ENCODE measurements around the genes WSB2 and RAB35.

GRCh38 chr12:116687770-116688325 lies 50.0 kb downstream of the SPRING1 start:
- PRO-cap: no peak
- RAMPAGE, long total RNA: no peak

DNA sequence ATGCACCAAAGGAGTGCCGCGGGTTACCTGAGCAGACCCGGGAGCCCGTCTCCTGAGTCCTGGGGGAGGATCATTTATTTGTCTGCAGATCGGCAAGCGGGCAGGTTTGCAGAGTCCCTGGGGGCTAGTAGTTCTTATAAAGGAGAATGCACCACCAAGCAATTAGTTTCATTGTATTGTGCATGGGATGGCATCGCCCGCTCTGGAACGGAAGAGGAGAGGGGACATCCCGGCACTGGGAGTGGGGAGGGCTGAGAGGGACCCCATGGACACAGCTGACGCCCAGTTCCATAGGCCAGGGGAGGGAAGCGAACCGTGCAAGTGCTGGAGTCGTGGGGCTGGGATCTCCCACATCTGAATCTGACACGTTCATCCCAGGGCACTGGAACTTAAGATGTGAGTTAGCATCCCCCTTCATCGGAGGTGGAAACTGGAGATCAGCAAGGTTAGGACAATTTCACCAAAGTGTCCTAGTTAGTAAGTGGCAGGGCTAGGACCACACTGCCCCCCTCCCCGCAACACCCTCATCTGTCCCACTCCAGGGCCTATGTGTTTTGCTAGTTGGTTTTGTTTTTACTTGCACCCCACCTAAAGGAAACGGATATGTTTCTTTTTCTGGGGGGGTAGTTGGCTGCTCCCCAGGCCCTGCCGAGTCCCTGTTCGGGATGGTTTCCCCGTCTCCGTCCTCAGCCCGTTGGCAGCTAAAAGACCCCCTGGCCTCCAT lies 43.9 kb downstream of the SPRING1 start:
- PRO-cap: no peak
- RAMPAGE, long total RNA: no peak

- PRO-cap: no peak
- RAMPAGE, long total RNA: no peak
Observed at GRCh38 chr12:116736061-116736772, 1.7 kb downstream of the SPRING1 start.

GRCh38 chr12:117032164-117033373 lies 66.6 kb downstream of the TESC start:
- PRO-cap: no peak
- RAMPAGE, long total RNA: no peak

DNA sequence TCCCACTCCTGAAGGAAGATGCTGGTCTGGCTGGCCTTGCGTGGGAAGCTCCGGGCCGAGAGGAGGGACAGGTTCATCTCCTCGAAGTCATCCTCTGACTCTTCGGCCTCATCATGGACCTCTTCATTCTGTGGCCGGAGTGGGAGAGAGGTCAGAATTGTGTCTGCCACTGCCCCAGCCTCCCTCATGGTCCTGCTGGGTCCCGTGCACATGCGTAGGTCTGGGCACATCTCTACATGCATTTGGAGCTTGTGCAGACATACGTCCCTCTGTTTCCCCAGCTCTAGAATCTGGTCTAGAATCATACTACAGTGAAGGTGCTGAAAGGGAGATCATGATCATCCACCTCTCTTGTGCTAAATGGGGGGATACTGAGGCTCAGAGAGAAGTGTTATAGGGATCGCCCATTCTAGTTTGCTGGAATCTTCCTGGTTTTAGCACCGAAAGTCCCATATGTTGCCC lies 163.7 kb upstream of the NOS1 start:
- PRO-cap: unidirectional peak, plus-strand start at position 162 of the sequence
- RAMPAGE, long total RNA: no peak

- PRO-cap: bidirectional peak, plus-strand start at chr12:118060854, minus-strand start at chr12:118060848; bidirectional peak, plus-strand start at chr12:118060982, minus-strand start at chr12:118060900; bidirectional peak, plus-strand start at chr12:118061285, minus-strand start at chr12:118061182
- RAMPAGE, long total RNA: start-site peak on the minus strand at chr12:118061068-118061089, 27 reads
Observed at GRCh38 chr12:118060681-118061734, at the start of gene WSB2. WSB2 (minus strand) TSS chr12:118061179.

DNA sequence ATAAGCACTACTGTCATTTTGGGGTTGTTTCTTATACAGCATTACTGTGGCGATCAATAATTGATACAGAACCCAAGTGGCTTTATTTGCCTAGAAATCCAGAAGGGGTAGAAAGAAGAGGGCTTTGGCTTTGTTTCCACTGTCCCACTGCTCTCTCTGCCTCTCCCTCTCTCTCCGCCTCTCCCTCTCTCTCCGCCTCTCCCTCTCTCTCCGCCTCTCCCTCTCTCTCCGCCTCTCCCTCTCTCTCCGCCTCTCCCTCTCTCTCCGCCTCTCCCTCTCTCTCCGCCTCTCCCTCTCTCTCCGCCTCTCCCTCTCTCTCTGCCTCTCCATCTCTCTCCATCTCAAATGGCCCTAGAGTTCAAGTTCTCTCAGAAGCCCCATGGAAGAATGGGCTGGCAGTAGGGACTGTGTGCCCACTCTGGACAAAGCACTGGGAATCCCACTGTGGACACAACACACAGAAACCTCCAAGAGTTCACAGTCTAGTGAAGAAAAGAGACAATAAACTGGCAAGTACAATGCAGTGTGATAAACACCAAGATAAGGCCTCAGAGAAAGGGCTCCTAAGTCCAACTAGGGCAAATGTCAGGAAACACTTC lies 5.6 kb downstream of the VSIG10 start:
- PRO-cap: no peak
- RAMPAGE, long total RNA: no peak

GRCh38 chr12:118774036-118774823 lies 207.1 kb upstream of the SRRM4 start:
- PRO-cap: no peak
- RAMPAGE, long total RNA: no peak

DNA sequence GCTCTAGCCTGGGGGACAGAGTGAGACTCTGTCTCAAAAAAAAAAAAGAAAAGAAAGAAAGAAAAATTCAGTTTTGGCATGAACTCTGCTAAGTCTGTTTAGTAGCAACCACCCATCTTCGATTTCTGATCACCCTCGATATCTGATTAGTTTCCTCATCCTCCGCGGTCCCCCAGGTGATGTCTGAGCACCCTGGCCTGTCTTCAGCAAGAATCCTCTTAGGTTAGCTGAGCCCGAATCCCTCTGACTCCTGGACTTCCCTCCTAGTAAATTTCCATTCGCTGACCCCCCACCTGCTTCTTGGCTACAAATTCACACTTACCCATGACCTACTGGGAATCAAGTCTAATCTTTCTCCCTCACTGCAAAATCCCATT lies 802 bp upstream of the HSPB8 start:
- PRO-cap: no peak
- RAMPAGE, long total RNA: no peak

- PRO-cap: no peak
- RAMPAGE, long total RNA: no peak
Observed at GRCh38 chr12:119203974-119204534, 25.3 kb downstream of the HSPB8 start.

DNA sequence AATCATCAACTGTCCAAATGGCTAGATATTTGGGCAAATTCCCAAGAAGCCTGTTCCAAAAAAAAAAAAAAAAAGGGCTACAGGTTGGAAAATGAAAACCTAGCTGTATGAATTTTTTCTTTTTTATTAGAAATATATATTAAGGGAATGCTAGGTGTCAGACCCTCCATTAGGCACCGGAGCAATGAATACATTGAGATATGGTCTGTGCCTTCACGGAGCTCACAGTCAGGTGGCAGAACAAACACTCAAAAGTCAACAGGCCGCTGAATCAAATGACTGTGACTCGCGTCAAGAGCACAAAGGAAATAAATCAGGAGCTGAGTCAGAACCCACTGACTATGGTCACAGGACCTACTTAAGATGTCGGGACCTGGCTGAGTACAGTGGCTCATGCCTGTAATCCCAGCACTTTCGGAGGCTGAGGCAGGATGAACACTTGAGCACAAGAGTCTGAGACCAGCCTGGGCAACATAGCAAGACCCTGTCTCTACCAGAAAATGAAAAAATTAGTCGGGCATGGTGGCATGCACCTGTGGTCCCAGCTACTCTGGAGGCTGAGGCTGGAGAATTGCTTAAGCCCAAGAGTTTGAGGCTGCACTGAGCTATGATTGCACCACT lies 19.7 kb downstream of the TMEM233 start:
- PRO-cap: no peak
- RAMPAGE, long total RNA: no peak

DNA sequence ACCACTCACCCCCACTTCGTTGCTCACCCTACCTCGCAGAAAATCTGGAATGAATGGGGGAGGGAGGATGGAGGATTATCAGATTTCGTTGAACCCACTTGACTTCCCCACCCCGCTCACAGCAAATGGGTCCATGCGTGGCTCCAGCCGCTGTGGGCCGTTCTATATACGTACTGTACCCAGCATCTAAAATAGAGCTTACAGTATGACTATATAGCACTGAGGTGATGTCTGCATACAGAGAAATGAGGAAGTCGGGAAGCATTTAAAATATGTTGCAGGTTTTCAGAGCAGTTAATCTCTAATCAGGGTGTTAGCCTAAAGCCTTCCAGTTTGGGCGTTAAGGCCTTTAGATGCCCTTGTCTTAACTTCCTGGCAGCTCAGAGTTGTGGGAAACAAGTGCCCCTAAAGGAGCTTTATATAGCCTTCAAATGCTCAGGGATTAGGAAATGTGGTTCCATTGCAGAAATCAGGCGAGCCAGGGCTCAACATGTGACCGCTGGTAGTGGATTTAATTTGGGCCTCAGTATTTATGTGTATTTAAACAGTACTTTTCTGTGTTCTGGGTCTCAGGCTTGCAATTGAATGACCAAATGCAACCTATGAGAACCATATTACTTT lies 1.4 kb downstream of the BICDL1 start:
- PRO-cap: no peak
- RAMPAGE, long total RNA: no peak

DNA sequence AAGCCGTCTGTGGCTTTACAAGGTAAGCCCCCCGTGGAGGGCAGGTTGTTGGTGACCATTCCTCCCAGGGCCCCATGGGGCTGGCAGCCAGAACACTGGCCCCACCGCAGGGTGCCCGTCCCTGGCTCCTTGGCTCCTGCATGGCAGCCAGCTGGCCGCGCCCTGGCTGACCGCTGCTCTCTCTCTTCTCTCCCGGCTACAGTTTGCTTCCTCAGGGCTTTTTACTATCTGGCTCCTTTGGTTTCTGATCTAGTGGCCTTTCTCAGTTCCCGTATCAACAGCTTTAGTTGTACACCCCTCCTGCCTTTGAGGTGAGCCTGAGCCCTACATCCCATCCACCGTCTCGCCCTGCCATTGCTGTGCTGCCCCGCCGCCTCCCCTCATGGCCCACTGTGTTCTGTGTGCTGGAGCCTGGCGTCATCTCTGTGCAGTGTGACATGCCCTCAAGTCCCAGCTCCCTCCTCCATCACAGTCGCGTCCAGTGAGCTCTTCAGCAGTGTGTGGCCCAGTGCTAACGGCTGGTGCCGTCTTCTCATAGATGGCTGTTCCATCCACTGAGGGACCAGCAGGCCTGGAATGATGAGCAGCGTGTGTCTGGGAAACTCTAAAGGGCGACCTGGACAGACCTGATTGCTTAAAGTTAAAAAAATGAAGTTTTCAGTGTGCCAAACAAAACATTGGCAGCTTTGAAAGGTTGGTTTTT lies 25.7 kb downstream of the RAB35 start:
- PRO-cap: no peak
- RAMPAGE, long total RNA: start-site peak on the plus strand centred at position 614 of the sequence, 435 bp wide, 29 reads

DNA sequence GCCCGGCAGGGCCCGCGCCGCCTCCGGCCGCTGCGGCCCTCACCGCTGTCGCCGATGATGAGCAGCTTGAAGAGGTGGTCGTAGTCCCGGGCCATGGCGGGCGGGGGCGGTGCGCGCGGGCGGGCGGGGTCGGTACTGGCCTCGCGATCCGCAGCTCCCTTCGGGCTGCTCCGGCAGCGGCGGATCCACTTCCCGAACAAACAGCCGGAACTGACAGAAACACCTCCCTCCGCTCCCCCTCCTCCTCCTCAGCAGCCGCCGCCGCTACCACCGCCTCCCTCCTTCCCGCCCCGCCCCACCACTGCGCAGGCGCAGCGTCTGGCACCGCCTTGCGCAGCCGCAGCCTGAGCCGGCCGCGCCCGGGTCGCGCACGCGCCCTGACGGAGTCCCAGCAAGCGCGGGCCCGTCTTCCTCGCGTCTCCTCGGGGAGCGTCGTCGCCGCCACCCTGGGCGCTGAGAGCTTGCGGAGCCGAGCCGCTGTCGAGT lies at the start of gene RAB35:
Gene RAB35, minus strand, starts transcription at position 198 of the 486 bp plus-strand sequence.
- PRO-cap: bidirectional peak, plus-strand start at position 371 of the sequence, minus-strand start at position 198 of the sequence
- RAMPAGE, long total RNA: start-site peak on the minus strand centred at position 138 of the sequence, 100 bp wide, 55 reads

DNA sequence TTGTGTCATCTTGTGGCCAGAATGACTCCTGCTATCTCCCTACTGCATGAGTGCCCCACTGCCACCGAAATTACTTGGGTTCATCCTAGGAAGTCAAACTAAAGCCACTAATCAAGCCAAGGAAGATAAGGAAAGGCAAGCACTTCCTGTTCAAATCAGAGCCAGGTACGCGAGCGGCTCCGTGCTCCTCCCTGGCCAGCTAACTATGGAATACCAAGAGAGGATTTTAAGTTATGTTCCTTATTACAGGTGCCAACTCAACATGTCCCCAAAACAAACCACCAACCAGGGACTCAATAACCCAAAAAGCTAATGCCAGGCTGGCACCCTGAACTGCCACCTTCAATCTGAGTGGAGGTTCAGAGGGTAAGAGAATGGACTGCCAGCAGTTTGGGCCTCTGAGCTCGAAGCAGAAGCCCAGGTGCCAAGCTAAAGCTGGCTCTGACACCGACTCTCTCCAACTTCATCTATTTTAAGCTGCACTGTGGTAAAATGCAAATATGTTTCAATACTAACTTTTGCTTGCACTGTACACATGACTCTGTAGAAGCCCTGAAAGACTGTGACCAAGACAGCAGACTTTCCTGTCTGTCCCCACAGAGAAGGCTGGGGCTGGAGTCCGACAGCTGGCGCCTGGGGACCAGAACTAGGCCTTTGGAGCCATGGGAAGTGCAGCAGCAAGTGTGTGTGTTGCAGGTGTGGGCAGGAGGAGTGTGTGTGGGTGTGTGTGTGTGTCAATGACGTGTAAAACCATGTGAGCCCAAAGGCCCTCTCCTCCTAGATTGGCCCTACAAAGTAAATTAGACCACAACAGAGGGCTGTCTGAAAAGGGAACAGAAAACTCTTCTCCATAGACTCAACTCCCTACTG lies 16.2 kb upstream of the RAB35 start:
- PRO-cap: no peak
- RAMPAGE, long total RNA: no peak

GRCh38 chr12:120141396-120141785 lies 24.8 kb upstream of the RAB35 start:
- PRO-cap: no peak
- RAMPAGE, long total RNA: no peak

DNA sequence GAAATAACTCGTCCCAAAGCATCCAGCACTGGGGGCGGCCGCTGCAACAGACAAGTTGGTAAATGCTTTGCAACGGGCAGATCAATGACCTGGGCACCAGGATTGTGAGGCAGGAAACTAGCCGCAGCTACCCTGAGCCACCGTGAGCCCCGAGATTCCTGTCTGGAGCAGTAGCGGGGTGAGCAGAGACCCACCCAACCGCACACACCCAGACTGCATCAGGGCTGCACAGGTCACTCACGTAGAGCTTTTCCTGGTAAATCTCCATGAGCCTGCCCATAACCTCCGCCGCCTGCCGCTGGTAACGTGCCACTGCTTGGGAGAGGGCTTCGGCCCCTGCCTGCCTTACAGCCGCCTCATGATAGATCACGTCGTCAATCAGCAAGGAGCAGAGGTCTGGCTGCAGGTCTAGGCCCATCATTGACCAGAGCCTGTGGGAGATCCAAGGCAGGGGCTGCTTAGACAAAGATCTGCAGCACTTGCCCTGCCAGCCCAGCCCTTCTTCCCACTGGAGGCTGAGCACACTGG lies 38.5 kb upstream of the RAB35 start:
- PRO-cap: no peak
- RAMPAGE, long total RNA: no peak

- PRO-cap: no peak
- RAMPAGE, long total RNA: no peak
Observed at GRCh38 chr12:120214632-120215365, 13.9 kb upstream of the RPLP0 start.

- PRO-cap: no peak
- RAMPAGE, long total RNA: no peak
Observed at GRCh38 chr12:120215765-120216258, 14.9 kb upstream of the RPLP0 start.

DNA sequence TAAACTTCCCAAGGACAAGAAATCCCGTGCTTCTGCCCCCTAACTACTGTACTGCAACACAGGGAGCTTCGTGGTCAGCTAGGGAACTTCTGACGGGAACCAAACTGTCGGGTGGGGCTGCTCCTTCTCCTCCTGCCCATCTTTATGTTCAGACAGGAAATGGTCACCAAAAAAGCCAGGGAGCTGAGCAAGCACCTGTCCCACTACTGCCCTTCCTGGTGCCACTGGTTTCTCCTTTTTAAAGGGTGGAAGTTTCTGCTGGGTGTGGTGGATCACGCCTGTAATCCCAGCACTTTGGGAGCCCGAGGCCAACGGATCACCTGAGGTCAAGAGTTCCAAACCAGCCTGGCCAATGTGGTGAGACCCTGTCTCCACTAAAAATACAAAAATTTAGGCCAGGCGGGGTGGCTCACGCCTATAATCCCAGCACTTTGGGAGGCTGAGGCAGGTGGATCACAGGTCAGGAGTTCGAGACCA lies 26.6 kb downstream of the PXN start:
- PRO-cap: no peak
- RAMPAGE, long total RNA: no peak

Measured in vagina (tissue), 1 donor.